HT-29 (cell line): ENCODE results near the gene C19orf12.

- RAMPAGE, long total RNA, result no peak
Observed at GRCh38 chr19:29671193-29672229, 6.2 kb downstream of the PLEKHF1 start.

DNA sequence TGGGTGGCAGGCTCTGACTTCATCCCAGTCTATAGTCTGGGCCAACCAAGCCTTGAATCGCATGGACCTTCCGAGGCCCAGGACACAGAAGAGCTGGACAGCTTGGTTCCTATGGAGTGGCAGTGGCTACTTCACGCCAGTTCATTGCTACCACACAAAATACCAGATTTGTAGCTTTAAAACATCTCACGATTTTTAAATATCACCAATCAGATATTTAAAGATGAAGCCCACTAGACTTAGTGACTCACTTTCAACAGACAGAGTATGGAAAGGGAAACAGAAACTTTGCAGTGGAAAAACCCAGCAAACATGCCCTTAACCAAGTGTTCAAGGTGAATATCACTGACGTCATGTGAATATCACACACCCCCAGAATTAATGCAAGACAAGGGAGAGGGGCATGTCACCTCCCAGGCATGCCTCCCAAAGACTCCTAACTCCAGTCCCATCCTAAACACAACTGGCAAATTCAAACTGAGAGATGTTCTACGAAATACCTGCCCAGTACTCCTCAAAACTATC lies 10.2 kb downstream of the C19orf12 start:
- RAMPAGE, long total RNA, result no peak

- RAMPAGE, long total RNA, result no peak
Observed at GRCh38 chr19:29714912-29716019, at the start of gene C19orf12. TSS of gene C19orf12 (minus strand) at chr19:29715261.

- RAMPAGE, long total RNA, result no peak
Observed at GRCh38 chr19:29812340-29813003, 681 bp downstream of the CCNE1 start.

DNA sequence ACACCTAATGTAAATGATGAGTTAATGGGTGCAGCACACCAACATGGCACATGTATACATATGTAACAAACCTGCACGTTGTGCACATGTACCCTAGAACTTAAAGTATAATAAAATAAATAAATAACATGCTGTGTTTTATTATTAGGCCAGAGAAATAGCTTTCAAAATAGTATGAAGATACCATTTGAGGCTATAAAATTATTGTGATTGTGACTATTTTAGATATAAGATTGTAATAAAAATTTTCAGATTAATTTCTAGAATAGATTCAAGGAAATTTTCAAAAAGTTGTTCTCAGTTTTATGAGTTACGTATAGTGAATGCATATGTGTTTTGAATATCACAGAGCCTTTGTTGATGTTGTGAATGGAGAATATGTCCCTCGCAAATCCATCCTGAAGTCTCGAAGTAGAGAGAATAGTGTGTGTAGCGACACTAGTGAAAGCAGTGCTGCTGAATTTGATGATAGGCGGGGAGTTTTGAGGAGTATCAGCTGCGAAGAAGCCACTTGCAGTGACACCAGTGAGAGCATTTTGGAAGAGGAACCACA lies 70.0 kb downstream of the URI1 start:
- RAMPAGE, long total RNA, result no peak

DNA sequence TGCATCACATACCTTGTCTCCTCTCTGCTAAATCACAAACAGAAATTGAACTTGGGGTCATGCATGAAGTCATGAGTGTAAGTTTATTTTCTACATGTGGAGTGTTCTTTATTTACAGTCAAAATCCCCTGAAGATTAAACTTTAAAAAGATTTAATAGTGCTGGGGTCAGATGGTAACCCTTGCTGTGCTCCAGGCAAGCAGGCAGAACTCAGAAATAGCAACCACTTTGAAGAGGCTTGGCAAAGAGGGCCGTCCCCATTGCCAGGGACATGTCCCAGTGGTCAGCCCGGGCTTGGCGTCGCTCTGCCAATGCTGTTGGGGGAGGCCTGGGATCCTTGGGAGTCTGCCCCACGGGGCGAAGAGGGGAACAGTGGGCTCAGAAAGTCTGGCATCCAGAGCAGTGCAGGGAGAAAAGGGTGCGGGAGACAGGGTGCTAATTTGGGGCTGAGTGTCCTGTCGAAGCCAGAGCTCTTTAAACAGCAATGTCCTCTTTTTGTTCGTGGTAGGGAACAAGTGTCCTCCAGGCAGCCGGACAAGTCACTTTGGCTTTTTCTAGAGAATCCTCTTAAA lies 46.1 kb upstream of the ZNF536 start:
- RAMPAGE, long total RNA, result no peak

- RAMPAGE, long total RNA, result no peak
Observed at GRCh38 chr19:31859490-31859820, 486.0 kb upstream of the ZNF507 start.

DNA sequence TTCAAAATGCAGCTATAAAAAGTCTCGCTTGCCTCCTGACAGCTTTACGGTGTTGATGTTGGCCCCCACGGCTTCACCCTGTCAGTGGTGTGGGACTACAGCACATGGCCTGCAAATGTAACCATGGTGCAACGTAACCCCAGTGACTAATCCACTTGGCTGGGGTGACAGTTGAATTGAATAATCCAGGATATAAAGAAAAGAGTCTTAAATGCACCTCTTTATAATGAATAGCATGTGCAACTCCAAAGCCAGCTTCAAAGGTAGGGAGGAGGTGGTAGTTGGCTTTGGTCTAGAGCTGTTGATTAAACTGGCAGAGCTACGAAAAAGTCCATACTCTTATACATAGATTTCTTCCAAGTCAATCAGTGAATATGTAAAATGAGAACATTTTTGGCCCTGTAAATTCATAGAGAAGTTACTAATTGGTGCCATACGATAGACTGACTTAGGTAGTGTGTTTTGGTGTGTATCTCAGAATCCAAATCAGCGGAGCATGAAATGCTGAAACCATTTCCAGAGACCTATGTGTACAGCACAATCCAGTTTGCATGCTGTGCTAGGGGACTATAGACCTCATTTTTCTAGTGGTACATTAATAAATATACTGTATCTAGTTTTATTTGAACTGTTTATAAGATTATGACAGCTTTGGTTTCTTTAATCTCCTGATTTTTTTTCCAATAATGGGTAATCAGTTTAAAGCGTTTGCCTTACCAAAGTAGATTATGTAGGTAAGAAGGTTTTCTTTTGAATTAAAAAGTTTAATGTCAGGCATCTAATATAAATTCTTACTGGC lies 17.2 kb upstream of the DPY19L3 start:
- RAMPAGE, long total RNA, result no peak

- RAMPAGE, long total RNA, result no peak
Observed at GRCh38 chr19:33039207-33039706, 25.4 kb downstream of the RHPN2 start.

DNA sequence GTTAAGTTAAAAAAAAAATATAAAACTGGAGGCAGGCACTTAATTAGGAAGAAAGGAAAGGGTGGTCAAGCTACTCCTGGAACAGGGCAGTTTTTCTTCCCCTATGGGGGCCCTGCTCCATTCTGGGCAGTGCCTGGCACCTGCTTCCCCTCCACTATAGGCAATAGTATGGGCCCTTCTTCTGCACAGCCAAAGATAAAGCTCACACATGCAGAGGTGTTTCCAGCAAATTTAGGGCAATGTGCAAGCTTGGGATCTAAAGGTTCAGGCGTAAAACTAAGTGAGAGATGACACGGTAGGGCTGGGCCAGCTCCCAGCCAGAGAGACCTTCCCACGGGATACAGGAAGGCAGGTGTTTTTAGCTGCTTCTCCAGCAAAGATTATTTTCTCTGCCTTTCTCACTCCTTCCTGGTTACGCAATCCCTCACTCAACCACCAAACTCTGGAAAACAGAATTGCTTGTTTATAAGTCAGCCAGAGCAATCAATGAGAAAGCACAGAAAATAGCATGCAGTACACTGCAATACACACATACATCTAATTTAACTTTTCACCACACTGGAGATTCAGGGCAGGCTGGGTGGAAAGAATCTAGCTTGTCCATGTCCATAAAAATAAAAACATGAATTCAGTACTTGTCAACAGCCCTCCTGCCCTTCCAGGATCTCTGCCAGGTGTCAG lies 12.4 kb downstream of the RHPN2 start:
- RAMPAGE, long total RNA, result no peak

- RAMPAGE, long total RNA, result no peak
Observed at GRCh38 chr19:33175929-33176509, 18.1 kb upstream of the LRP3 start.

DNA sequence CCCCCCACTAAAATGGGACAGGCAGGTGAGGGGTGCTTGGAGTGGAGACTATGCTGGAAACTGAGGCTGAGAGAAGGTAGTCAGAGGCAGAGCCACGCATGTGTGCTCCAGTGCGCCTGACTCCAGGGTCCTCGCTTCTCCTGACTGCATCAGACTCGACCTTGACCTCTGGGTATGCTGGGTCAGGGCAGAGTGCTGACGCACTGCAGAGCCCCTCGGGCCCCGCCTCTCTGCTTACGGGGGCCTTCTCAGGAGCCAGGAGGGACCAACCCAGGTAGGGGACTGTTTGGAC lies 22.8 kb upstream of the SLC7A10 start:
- RAMPAGE, long total RNA, result no peak

DNA sequence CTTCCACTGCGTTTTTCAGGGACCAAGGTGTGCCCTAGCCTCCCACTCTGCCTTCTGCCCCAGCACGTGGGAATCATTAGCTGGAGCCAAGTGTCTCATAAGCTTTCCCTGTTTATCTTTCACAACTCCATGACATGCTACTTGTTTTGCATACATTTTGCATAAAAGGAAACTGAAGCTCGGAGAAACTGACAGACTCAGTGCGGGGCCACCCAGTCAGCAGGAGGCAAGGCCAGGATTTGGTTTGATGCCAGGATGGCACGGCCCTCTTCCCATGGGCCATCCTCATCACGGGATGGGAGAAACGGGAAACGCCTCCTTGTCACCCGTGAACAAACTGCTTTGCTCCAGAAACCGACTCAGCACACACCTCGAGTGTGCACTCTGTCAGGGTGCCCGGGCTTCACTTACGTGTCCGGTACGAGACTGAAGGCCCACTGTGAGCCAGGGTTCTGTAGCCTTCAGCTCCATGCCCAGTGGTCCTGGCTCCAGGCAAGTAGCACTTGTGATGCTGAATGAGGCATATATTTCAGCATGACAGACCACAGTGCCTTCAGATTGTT lies 9.6 kb downstream of the CEBPA start:
- RAMPAGE, long total RNA, result no peak

DNA sequence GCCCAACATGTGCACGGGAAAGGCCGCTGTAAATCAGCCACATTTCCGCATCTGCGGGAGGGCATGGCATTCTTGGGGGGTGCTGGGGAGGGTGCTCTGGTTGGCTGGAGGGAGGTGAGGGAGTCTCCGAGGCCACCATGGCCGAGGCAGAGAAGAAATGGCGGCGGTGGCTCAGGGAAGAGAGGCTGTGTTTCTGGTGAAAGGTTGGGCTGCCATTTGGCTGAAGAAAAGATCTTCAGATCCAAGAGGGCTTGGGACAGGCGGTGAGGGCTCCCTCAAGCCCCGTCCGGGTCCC lies 8.7 kb downstream of the CEBPA start:
- RAMPAGE, long total RNA, result no peak

GRCh38 chr19:33380601-33381185 lies 7.2 kb downstream of the CEBPG start:
- RAMPAGE, long total RNA, result no peak

DNA sequence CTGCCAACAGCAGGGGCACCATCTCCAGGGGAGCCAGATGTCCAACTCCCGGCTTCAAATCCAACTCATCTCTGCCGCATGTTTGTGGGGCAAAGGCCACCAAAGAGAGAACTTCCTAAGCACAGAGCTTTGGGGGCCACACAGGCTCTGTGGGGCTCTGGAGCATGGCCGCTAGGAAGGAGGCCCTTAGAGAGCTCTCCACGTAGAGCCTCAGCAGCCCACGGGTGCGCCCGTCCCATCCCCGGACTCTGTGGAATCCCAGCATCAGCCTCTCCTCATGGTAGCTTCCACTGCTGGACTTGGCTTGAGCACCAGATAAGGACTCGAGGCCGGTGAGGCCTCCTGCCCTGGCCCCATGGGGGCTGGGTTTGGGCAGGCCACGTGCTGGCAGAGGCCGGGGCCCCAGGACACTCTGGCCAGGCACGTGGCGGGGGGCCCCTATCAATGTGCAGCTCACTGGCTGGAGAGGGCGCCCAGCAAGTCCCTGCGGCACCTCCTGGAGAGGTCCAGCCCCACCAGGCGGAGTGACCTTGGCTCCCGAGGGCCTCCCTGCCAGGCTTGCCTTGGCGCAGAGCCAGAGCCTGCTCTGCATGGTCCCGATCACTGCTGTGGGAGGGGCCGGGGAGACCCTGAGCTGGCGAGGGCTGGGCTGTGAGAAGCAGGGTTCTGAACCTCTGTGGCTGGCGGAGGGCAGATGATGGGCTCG lies 18.8 kb downstream of the CEBPG start:
- RAMPAGE, long total RNA, result no peak

DNA sequence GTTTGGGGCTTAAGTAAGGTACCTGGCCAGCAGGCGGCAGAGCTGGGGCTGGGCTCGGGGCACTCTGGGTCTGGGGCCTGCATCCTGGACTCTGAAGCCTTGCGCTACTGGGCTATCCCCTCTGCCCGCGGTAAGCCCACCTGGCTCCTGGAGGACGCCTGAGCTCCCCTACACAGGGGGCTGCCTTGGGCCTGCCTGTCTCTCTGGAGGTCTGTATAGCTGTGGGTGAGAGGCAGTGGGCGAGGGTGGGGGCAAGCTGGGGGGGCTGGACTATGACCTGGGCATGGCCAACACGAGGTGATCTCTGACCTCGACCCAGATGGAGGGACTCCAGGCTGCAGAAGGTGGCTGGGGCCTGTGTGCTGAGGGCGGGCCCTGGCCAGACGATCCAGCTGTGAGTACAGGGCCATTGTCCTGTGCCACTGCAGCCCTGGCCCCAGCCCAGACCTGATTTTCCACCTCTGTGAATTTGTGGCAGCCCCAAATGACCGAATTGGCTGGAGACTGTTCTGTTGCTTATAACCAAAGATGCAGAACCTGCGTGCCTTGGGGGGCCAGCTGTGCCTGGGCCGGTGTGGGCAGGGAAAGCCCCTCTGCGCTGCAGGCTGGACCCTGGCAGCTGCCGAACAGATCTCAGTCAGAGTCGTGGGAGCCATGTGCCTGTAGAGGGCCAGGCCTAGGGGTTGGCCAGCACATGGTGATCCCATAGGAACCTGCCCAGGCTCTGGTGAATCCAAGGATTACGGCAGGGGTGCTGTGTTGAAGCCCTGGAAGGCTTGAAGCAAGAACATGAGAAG lies 26.6 kb downstream of the CEBPG start:
- RAMPAGE, long total RNA, result no peak

DNA sequence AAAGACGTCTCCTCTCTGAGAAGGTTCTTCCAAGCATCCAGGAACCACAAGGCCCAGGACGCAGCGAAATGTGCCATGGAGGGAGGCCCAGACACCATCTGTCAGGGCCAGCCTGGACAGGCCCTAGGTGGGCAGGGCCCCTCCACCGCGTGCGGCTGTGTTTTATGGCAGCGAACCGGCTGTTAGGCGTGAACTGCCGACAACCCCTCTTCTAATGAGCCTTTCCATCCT lies 53.2 kb downstream of the CEBPG start:
- RAMPAGE, long total RNA, result no peak

- RAMPAGE, long total RNA, result no peak
Observed at GRCh38 chr19:33501926-33502163, 19.7 kb downstream of the PEPD start.

DNA sequence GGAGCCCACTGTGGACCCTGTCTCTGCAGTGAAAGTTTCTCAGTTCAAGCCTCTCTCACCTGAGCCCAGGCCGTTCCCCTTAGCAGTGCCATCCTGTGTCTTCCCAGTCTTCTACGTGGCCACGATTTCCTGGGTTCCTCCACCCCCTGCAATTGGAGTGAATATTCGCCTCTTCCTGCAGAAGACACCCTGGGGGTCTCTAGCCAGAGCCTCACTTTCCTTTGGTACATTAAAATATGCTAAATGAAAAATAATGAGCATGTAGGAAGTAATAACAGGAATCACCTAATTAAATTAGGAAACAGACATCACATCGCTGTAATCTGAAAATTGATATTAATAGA lies 79.3 kb downstream of the CHST8 start:
- RAMPAGE, long total RNA, result no peak